ENCODE measurements around a stretch of chr9.

DNA sequence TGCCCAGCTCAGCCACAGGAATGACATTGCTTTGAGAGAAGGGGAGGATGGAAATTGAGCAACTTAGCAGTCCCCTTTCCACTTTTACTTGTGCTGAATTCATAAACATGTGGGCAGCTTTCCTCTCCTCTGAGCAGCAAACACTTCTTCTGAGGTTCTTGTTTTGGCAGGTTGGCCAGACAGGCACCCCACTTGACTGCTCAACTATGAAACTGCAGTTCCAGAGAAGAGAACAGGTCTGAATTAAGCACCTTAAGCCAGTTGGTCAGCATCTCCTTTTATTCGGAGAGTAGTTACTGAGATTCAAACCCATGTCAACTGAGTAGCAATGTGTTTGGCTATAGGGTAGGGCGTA lies 134.4 kb downstream of the PALM2AKAP2 start:
- PRO-cap, result bidirectional peak, plus-strand start at position 241 of the sequence, minus-strand start at position 90 of the sequence

DNA sequence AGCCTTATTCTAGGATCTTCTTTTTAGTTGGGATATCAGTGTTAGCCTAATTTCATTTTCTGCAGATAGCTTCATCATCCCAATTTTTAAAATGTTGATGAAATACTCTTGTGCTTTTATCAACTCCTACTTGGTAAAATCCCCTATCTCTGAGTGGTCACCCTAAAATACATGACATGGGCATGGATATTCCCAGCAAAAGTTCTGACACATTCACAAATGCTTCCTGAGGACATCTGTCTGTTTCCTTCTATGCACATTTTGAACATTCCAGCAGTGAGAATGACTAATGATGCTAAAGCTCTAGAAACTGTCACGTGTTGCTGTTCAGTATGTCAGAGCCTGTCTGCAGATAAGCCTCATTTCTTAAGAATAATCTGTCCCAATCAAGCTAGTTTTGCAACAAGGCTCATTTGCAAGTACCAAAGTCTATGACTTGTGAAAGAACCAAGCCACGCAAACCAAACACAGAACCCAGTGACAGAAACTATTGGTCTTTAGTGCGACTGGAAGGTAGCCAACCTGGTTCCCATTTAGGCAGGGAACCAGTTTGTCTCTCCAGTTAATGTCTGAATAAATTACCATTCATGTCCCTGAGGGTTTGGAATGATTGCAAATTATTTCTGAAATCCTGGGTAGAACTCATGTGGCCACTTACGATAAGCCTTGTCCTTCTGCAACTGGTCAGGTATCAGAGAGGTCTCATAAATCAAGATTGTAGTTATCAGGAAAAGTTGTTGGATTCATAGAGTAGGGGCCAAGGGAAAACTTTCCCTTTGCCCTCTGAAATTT lies 178.5 kb downstream of the C9orf152 start:
- PRO-cap, result unidirectional peak, minus-strand start at position 93 of the sequence

DNA sequence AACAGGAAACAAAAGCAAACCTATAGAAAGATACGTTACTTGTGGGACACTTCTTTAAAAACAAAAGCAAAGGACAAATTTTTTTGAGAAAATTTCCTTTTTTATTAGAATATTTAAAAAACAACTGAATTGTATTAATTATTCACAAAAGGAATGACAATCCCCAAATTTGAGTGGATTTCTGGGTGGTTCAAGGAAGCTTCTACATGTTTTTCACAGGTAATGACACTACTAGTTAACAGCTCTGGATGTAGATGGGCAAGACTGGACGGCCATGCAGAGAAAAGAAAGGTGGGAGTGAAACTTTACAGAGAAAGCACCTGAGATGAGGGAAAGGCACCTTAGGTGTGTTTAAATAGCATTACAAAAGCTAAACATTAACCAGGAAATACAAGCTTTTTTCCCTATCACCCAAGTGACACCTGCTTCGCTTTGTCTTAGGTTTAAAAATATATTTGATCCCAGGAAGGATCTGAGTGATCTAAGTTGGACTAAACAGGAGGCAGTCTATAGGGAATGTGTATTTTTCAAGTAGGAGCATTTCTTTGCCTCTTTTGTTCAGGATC lies 8.4 kb downstream of the C9orf152 start:
- PRO-cap, result no peak

DNA sequence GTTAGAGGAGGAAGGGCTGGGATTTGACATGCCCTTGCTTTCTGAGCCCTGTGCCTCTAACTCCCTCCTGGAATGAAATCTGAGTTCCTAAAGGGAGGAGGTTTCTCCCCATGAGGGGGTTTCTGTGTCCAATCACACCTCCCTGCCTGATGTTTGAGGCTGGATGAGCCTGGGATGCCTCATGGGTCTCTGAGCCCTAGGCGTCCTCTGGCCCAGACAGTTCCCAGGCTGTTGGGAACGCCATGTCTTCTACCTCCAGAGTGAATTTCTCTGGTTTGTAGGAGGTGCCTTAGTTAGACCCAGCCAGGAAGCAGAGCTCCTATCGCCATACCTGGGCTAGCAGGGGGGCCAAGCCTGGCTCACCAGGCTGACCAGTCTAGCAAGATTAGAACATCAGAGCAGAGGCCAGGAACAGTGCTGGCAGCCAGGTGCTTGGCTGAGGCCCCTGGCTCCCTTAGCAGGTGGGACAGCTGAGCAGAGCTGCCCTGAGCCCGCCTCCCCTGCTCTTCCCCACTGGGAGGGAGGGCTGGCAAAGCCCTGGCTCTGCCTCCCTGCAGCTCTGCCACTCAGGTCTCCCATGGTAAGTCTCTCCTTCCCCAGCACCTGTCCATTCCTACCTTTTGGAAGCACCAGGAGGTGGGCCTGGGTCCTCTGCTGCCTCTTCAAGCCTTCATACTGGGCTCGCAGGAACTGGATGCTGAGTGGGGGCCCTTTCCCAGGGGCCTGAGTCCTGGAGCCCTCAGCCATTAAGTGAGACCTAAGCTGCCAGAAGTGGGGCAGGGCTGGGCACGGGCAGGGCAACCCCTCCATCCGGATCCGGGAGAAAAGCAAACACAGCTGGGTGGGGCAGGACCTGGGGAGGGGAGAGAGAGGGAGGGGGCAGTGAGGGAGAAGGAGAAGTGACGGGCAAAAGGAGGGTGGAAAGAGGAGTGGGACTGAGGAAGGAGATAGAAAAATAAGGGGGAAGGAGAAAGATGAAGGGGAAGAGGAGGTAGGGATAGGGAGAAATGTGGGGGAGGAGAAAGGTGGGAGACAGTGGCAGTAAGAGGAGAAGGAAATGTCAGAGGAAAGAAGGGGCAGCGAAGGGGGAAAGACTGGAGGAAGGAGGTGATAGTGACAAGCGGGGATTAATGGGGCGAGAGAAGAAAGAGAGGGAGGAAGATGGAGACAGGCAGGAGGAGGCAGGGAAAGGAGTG lies 791 bp downstream of the C9orf152 start:
- PRO-cap, result no peak

DNA sequence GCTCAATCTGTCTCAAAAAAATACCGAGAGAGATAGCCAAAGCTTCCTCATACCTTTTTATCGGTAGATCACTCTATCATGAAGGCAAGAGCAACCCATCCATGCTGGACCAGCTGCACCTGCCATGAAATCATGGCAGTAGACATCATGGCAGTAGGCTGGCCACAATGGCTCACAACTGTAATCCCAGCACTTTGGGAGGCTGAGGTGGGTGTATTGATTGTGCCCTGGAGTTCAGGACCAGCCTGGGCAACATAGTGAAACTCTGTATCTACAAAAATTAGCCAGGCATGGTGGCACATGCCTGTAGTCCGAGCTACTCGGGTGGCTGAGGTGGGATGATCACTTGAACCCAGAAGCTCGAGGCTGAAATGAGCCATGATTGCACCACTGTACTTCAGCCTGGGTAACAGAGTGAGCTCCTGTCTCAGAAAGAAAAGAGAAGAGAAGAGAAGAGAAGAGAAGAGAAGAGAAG lies 1.5 kb upstream of the C9orf152 start:
- PRO-cap, result no peak

DNA sequence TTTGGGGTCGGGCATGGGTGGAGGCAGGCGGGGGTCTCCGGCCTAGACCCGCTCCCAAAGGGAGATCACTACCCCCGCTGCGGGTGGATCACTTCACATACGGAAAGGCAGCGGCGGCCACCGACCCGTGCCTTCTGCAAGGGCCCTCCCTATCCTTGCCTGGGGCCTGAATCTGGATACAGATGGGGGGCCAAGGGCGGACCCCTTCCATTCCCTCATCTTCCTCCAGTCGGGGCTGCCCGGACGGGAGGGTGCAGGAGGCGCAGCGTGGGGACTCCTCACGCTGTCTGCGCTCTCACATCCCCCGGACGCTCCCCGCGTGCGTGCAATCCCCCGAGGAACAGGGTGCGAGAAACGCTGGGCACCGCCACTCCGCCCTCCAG lies 522 bp downstream of the TXN start:
- PRO-cap, result no peak

GRCh38 chr9:110257844-110258438 lies 1.6 kb upstream of the TXN start:
- PRO-cap, result no peak

GRCh38 chr9:110337506-110337763 lies 228 bp downstream of the TXNDC8 start:
- PRO-cap, result no peak

DNA sequence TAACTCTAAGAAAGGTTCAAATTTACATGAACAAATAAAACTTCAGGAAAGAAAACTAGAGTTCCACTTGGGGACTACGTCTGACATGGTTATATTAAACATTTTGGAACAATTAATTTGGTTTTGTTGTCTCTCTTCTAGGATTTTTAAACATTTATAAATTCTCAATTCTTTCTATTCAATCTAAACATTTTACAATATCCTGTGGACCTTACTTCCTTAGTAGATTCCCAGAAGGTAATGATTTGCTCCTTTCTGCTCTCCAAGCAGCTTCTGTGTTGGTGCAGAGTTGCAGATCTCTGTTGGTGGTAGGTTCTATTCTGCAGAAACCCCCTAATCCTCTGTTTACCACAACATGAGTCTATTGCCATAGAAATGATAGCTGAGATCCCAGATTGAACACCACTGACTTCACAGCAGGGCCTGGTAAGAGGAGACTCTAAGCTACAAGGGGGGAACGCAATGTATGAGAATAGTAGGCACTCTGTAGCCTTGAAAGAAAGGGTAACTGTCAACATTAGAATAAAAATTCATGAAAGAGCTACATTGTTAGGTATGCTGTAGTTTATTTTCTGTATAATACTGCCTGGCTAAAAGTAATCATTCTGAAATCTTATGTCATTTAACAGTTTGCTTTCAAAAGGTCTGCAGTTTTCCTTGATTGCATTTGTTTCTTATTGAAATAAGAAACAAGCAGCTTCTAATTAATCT lies 59.4 kb downstream of the MUSK start:
- PRO-cap, result unidirectional peak, plus-strand start at position 385 of the sequence; unidirectional peak, plus-strand start at position 442 of the sequence

DNA sequence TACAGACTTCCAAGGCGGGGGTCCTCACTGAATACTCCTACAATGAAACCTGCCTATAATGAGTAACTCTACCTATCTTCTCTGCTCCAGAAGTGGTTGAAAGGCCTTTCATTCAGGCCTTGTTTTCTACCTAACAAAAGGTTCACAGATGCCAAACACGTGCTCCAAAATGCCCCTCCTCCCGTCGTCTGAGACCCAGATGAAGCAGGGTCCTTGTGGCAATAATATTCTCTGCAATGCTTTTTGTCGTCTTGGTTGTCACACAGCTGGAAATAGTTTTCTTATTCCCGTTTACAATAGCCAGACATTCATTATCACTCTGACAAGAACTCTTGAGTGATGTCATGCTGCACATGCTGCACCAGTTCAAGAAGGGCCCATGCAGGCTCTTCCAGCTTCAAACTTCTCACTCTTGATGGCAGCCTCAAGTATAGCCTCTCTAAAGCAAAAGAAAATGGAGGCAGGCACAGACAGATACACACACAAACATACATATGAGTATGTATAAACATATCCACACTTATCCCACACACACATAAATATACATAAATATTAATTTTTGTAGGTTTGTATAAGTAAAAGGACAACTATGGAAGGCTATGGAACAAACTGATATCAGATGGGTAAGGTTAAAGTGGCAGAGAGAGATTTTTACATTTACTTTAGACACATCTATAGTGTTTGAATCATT lies 7.7 kb downstream of the LPAR1 start:
- PRO-cap, result no peak

GRCh38 chr9:111386621-111387453 lies 56.8 kb upstream of the OR2K2 start:
- PRO-cap, result no peak

- PRO-cap, result no peak
Measured at GRCh38 chr9:111436866-111437454, 47.2 kb downstream of the ECPAS start.

GRCh38 chr9:111857437-111857987 lies 39.1 kb upstream of the UGCG start:
- PRO-cap, result no peak

- PRO-cap, result no peak
Measured at GRCh38 chr9:111900419-111900759, 3.8 kb downstream of the UGCG start.

GRCh38 chr9:112002450-112002901 lies 105.9 kb downstream of the UGCG start:
- PRO-cap, result bidirectional peak, plus-strand start at chr9:112002734, minus-strand start at chr9:112002574

DNA sequence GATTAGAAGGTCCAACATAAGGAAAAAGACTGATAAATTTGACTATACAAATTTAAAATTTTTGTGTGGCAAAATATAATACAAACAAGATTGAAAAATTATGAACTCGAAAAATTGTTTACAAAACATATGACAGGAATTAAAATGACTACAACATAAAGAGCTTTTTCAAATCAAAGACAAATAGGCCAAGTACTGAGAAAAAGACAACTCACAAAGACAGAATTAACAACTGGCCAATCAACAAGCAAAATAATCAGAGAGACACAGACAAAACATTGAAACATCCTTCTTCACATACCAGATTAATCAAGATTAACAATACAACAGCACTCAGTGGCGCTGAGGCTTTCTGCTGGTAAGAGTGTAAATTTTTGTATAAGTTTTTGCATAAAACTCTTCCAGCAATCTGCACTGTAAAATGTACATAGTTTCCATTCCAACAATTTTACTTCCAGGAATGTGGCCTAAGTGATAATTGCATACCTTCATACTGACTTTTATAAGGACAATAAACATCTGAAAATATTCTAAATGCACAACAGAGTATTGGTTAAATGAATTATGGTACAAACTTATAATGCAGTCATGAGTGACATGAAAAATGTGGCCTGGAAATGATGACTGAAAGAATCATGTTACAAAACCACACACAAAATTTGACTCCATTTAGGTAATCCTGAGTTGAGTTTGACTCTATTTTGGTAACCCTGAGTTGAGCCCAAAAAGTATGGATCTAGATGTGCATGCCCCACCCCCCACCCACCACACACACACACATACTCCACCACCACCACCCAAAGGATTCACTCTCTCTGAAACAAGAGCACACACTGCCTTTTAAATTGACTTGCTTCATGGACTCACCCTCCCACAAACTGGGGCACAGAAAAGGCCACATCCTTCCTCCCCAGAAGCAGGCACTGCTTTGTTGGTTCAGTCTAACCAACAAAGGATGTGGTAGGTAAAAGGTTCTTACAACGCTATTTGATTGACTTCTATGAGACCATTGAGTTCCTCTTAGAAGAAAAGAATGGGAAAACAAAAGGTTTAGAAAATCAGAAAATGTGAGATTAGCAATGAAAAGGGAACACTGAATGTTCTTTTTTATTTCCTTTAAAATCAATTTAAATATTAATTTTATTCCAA lies 137.7 kb downstream of the SUSD1 start:
- PRO-cap, result no peak

GRCh38 chr9:112175597-112175863 lies 433 bp upstream of the SUSD1 start:
- PRO-cap, result no peak

GRCh38 chr9:112332799-112333214 lies 612 bp downstream of the PTBP3 start:
- PRO-cap, result bidirectional peak, plus-strand start at chr9:112333111, minus-strand start at chr9:112332989

- PRO-cap, result bidirectional peak, plus-strand start at chr9:112348571, minus-strand start at chr9:112348452
Measured at GRCh38 chr9:112348135-112349465, 15.2 kb upstream of the PTBP3 start.

- PRO-cap, result no peak
Measured at GRCh38 chr9:112510556-112511132, 24.0 kb downstream of the KIAA1958 start.

Data from bronchial lymph node (tissue), 1 donor.